Monocyte (primary cell): ENCODE measurements around a stretch of chr13.

GRCh38 chr13:112894117-112894690 lies 74.8 kb upstream of the MCF2L start:
- PRO-cap, 2 experiments, result no peak in any of the 2 experiments

GRCh38 chr13:112897925-112898136 lies 71.2 kb upstream of the MCF2L start:
- PRO-cap, 2 experiments, result no peak in any of the 2 experiments

- PRO-cap, 2 experiments, result no peak in any of the 2 experiments
These were observed 66.9 kb upstream of the MCF2L start for GRCh38 chr13:112901996-112902557.

DNA sequence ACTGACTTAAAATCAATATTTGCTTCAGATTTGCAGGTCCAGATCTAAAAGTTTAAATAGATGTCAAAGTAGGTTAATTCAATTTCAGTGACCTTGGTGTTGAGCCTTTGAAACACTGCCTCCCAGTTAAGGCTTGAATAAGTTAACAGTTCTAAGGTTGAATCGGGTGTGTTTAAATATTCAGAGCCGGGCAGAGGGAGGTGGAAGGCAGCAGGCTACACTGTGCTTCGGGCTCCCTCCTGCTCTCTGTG lies 17.1 kb upstream of the MCF2L start:
- PRO-cap, 2 experiments, result no peak in any of the 2 experiments

DNA sequence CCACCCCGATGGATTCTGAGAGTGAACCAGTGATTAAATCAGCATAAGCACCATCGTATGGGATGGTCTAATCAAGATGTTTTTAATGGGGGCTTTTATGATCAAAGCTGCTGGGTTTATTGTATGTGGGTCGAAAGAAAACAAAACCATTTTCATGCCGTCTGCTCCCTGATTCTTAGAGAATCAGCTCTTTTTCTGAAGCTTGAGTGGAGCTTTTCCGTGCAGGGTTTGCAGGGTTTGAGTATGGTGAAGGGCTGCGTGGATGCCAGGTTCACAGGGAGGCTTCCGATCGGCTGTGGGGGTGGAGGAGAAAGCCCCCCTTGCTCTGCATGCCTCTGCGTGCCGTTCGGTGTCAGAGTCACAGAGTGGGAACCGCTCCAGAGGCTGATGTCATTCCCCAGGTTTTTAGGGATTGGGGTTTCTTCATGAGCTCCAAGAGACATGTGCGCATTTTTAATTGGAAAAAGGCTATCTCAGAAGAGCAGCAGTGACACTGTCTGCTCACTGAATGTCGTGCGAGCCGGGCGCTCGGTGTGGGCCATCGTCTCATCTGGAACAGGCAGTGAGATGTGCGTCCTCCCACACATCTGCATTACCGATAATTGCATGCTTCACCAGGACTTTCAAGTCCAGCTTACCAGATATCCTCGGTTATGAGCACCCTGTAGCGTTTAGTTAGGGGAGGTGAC lies 1.5 kb downstream of the MCF2L start:
- PRO-cap, 2 experiments, result no peak in any of the 2 experiments

DNA sequence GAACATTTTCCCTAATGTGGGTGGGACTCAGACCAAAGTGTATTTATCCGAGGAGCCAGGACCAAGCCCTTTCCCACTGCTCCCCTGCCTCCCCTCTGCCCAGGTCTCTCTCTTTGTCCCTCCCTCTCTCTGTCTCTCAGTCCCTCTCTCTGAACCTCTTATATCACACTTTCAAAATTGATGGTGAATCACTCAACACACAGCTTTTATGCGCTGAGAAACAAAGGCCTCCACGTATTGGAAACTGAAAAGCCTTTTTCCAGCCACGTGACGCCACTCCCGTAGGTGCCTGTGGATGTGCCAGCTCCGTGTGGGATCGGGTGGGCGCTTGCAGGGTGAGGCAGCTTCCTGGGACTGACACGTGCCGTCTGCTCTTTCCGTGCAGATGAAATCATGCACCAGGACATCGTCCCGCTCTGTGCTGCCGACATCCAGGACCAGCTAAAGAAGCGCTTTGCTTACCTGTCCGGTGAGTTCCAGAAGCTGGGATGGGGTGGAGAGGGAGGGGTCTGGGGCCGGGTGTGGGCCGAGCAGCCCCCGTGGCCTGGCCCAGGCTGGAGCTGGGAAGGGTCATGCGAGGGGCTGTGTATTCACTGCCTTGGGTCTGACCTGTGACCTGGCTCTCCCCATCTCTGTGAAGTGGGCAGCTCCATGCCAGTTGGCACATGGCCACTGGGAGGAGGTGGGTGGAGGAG lies 45.5 kb downstream of the MCF2L start:
- PRO-cap, 2 experiments, result no peak in any of the 2 experiments

- PRO-cap, 2 experiments, result no peak in any of the 2 experiments
These were observed 4.7 kb downstream of the F7 start for GRCh38 chr13:113110252-113110808.

- PRO-cap, 2 experiments, result no peak in any of the 2 experiments
These were observed 16.9 kb upstream of the PROZ start for GRCh38 chr13:113141535-113142002.

GRCh38 chr13:113153837-113154315 lies 4.6 kb upstream of the PROZ start:
- PRO-cap, 2 experiments, result peak in 2 of 2 experiments; most common minus-strand start chr13:113153983 (in 2)

GRCh38 chr13:113397857-113398432 lies 34.0 kb upstream of the GRTP1 start:
- PRO-cap, 2 experiments, result no peak in any of the 2 experiments

- PRO-cap, 2 experiments, result no peak in any of the 2 experiments
These were observed 36.0 kb downstream of the ADPRHL1 start for GRCh38 chr13:113417174-113417755.

DNA sequence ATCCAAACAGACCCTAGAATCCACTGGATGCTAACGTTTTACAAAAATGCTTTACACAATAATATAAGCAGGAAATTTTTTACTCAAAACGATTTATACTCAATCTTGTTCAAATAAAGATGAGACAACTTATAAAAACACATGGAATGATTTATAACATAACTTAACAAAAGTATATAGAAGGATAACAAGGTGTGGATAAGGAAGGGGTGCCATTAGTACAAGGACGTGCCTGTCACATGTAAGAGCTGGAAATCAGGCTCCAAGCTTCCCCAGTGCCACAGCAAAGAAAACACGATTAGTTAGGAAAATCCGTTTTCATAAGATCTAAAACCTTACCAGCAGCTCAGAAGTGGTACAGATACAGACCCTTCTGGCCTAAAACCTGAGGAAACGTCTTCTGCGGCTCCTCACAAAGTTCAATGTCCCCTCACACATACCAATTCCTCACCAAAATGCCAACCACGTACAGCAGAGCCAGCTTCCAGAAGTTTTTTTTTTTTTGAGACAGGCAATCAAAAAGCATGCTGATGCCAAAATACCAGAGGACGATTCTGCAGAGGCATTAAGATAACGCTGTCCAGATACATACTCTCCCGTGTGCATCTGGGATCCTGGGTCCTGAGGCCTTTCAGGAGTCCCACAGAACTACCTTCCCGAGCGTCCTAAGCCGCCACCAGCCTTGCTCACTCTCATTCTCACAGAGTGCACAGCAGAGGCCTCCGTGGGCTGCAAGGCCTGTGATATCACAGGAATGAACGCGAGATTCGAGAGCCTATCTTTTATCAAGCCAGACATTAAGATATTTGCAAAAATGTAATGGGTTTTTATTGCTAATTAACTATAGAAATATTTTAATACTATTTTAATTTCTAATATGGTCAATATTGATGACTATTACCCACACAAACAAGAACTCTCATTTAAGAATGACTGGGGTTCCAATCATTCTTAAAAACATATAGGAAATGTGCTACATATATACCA lies 5.1 kb downstream of the DCUN1D2 start:
- PRO-cap, 2 experiments, result no peak in any of the 2 experiments

DNA sequence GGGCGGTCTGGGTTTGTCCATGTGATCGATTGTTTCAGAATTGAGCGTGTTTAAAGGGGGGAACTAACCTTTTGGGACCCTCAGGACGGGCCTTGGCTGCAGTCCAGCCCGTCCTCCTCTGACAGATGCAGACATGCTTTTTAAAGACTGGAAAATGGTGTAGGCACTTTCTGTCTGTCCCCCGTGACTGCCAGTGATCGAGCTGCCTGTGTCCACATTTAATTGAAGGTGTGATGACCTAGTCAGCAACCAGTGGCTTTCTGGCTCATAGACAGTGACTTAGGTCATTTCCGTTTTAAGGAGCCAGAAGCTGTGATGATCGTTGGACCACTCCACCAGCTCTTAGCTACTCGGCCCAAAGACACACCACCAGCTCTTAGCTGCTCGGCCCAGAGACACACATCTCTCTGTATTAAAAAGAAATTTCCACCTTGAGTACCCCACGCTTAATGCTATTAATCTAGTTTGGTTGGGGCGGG lies 37.0 kb upstream of the TFDP1 start:
- PRO-cap, 2 experiments, result no peak in any of the 2 experiments

GRCh38 chr13:113552892-113553716 lies 31.4 kb upstream of the TFDP1 start:
- PRO-cap, 2 experiments, result no peak in any of the 2 experiments

- PRO-cap, 2 experiments, result no peak in any of the 2 experiments
These were observed 800 bp downstream of the TFDP1 start for GRCh38 chr13:113585116-113585989.

GRCh38 chr13:113647881-113648355 lies 10.1 kb downstream of the ATP4B start:
- PRO-cap, 2 experiments, result no peak in any of the 2 experiments

GRCh38 chr13:113726270-113726654 lies 32.8 kb upstream of the TMEM255B start:
- PRO-cap, 2 experiments, result no peak in any of the 2 experiments

DNA sequence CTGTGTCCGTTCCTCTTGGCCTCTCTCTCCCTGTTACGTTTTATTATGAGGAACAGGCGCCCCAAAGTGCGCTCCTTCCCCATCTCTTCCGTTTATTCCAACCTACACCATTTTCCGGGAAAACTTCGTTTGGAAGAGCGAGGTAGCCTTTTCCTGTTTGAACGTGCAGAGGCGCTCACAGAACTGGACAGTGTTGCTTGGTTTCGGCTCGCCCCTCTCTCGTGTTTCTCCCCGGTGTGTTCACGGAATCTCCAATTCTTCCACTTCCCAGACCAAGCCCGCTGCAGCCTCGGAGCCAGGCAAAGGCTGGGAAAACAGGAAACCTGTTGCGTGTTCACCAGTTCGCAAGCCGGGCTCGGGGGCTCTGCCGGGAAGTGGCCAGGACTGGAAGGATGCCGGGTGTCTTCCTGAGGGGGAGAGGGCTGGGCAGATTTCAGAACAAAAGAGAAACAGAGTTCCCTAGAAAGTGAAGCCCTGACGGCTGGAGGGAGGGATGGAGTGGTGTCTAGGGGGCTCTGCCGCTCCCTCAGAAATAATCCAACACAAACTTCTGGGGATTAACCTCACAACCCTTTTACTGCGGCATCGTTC lies 684 bp downstream of the TMEM255B start:
- PRO-cap, 2 experiments, result no peak in any of the 2 experiments

GRCh38 chr13:113774264-113775390 lies 15.6 kb downstream of the TMEM255B start:
- PRO-cap, 2 experiments, result no peak in any of the 2 experiments

- PRO-cap, 2 experiments, result no peak in any of the 2 experiments
These were observed 5.9 kb downstream of the GAS6 start for GRCh38 chr13:113857912-113858516.